Metastatic Pancreatic Carcinoma in the Ovary (tissue), 1 donor: ENCODE data around the gene TGFA.

DNA sequence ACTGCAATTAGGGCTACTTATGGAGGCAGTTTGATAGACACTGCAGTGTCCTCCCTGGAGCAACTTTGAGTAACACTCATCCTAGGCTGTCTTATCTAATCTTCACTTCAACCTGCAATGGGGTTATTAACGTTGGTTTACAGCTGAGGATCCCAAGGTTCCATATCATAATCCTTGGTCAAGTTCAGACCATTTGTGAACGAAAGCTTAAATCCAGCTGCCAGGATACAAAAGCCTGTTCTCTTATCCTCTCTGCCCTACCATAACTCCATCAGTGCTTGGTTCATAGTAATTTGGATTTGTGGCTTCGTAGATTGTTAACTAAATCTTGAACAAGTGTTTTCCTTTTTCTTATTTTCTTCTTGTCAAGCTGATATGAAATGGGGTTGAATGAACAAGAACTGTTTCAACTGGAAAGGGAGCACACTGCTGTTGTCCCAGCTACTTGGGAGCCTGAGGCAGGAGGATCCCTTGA, 2.6 kb downstream of the ANXA4 start:
- PRO-cap, result no peak

- PRO-cap, result no peak
Measured at GRCh38 chr2:69790188-69790822, 39.2 kb upstream of the GMCL1 start.

- PRO-cap, result no peak
Measured at GRCh38 chr2:69830361-69830830, 936 bp downstream of the GMCL1 start.

DNA sequence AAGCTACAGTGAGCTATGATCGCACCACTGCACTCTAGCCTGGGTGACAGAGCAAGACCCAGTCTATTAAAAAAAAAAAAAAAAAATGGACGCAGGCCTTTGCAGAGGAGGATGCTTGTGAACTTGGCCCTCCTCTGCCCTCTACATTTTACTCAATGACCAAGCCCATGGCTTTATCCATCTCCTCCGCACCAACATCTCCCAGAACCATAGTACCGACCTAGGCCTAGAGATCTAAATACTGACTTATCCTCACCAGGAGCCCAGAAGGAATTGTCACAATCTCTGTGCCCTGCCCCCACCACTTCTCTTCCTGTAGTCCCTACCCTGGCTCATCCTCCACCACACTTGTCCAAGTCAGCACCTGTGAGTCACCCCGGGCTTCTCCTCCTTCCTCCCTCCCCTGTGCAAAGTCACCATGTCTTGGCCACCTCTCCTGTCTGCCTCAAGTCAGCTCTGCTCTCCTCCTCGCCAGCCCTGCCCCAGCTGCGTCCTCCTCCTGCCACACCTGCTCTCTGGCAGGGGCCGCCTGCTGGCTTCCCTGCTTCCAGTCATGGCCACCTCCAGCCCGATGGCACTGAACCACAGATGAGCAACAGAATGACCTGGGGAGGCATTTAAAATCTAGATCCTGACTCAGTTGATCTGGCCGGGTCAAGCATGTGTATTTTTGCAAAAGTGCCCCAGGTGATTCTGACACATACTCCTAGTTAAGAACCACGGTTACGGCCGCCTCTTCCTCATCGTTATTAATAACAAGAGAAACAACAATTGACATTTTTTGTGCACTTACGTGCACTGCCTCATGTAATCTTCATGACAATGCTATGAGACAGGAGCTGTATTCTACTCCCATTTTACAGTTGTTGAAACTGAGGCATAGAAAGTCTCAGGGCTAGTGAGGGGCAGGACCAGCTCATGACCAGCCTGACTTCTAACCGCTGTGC, 36.0 kb upstream of the ASPRV1 start:
- PRO-cap, result no peak

GRCh38 chr2:70029740-70030591, 57.3 kb upstream of the PCBP1 start:
- PRO-cap, result no peak

GRCh38 chr2:70247065-70247726, 1.2 kb downstream of the TIA1 start:
- PRO-cap, result no peak

DNA sequence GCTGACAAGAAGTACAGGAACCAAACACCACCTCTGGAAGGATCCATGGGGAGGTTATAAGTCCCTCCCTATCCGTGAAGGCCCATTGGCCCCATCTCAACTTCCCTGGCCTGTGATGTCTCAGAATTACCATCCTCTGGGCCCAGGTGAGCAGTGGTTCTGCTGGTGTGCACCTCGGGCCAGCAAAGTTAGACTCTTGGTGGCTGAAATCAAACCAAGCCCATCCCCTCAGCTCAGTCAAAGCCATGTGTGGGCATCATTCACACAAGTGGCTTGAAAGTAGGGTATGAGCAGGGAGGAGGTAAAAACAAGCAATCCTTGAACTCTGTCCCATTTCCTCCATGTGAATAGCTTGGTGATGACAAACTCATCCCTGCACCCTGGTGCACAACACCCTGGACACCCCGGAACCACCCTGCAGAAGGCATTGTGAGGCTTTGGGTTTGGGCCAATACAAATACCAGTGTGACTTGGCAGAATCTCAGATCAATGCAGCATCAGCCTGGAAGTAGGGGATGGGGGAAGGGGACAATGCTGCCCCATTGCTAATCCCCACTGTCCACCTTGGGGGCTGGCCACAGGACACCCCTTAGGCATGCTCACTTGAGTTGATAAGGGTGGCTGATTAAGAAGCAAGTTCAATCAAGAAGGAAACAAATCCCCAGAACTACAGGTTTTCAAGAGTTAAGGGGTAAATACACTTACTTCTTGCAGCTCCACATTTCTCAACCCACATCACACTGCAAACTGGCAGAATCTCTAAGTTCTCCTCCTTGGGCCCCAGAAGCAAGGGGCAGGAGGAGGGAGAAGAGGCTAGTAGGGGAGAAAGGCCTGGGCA, 28.6 kb downstream of the TGFA start:
- PRO-cap, result no peak

GRCh38 chr2:70553320-70554032, at the start of gene TGFA:
TGFA (minus strand) TSS chr2:70553826.
- PRO-cap, result bidirectional peak, plus-strand start at chr2:70554130, minus-strand start at chr2:70553826

DNA sequence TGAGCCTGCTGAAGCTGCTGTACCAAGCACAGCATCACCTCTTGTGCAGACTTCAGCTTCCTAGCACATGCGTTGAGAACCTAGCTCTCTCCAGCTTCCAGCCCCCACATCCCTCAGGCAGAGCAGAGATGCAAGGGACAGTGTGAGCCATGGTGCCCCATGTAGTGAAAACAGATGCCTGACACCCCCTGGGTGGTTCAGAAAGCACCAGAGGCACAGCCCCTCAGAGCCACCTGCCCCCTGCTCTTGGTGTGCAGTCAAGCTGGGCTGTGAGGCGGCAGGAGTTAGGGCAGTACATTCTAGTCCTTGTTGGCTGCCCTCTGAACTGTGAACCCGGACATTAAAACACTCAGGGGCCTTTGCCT, 52.7 kb downstream of the ADD2 start:
- PRO-cap, result no peak

GRCh38 chr2:70903896-70904477, 3.6 kb downstream of the VAX2 start:
- PRO-cap, result no peak

GRCh38 chr2:71067171-71067784, 1.2 kb upstream of the NAGK start:
- PRO-cap, result no peak

DNA sequence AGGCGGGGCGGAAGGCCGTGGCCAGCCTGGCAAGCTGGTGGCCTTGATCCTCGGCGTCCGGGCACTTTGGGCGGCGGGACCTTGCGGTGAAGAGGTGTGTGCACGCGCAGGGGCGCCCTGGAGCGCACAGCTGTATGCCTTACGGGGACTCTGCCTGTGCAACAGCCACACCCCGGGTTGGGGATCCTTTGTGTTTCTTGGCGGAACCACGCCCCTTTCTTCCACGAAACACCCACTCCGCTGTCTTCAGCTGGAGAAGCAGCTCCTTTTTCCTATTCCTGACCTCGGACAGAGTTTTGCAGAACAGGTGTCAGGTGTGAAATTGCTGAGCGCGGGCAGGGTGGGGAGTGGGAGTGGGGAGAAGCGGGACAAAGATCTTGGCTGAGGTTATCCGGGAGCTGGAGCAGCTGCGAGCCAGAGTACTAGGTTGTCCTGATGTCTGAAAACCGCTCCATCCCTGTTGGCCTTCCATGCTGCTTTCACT, 342 bp downstream of the NAGK start:
- PRO-cap, result no peak

DNA sequence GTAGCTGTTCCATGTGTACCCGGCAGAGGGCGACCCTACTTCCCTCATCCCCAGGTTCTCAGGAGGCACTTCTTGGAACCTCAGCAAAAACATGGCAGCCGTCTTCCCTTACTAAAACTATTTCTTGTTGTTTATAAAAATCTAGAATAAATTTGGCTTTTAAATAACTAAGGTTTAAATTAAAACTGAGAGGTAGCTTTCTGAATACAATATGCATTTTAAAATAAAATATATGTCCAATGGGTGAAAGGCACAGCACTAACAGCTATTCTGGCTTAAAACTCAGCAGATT, 29.5 kb downstream of the MCEE start:
- PRO-cap, result no peak

GRCh38 chr2:71210131-71210799, 16.6 kb downstream of the PAIP2B start:
- PRO-cap, result no peak

GRCh38 chr2:71235831-71236480, 9.1 kb upstream of the PAIP2B start:
- PRO-cap, result no peak

- PRO-cap, result unidirectional peak, plus-strand start at chr2:71453674; unidirectional peak, plus-strand start at chr2:71453737; unidirectional peak, plus-strand start at chr2:71453870
Measured at GRCh38 chr2:71453243-71454303, 12.9 kb upstream of the DYSF start.

DNA sequence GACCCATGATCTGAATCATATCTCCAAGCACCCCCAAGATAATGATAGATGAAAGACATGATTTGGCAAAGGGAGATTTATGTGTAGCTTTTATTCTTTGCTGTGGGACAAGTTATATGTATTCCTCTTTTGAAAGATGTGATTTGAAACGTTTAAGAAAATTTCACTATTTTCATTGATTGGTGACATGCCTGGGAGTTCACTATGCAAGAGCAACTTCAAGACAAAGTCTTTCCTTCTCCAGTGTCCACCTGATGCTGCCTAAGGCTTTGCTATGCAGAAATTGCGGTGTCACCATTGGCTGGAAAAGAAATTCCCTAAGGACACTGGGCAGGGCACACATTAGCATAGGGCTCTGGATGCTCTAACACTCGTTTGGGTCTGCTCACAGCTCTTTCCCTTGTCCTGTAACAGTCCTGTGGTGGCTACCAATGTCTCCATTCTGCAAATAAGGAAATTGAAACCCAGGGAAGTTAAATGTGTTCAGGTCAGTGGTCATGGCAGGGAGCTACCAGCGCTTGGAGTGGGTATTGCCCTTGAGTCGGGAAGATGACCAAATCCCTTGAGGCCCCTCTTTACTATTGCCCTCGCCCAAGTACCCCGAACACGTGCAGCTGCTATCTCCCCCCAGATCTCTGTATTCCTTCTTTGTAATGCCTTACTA, 1.6 kb downstream of the DYSF start:
- PRO-cap, result no peak

DNA sequence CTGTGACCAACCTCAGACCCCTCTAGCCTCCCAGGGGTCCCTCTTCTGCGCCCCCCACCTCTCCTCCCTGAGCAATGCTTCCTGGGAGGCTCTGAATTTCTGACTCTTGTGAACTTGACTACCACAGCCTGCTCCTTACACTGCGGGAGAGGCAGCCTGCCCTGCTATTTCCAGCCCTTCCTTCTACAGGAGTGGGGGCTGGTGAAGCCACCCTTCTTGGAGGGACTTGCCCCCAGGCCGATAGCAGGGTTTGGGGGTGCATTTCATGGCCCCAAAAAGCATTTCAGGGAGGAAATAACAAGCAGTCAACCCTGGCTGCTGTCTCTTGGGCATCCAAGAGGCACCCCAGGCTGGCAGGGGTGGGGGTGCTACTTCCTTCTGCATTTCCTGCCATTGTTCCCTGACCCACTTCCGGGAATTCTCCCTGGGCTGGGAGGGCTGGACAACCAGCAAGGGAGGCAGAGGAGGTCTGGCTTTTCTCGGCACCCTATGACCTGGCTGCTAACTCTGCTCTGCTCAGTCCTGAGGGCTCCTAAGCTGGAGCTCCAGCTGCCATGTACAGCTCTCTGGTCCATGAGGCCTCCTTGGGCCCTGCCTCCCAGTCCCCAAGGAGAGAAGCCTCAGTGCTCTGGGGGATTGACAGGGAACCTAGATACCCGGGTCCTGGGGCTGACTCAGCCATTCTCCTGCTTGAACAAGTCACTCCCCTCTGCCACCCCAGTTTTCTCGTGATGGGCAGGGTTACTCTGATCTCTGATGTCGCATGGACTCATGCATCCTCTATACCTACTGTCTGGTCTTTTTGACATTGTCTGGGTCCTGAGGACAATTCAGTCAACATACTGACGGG, 33.9 kb downstream of the DYSF start:
- PRO-cap, result no peak

- PRO-cap, result no peak
Measured at GRCh38 chr2:71554008-71554569, 87.6 kb downstream of the DYSF start.

- PRO-cap, result no peak
Measured at GRCh38 chr2:71645900-71646389, 179.4 kb downstream of the DYSF start.